Bronchus fibroblast of lung (primary cell): ENCODE data around the genes RNF180 and NLN.

DNA sequence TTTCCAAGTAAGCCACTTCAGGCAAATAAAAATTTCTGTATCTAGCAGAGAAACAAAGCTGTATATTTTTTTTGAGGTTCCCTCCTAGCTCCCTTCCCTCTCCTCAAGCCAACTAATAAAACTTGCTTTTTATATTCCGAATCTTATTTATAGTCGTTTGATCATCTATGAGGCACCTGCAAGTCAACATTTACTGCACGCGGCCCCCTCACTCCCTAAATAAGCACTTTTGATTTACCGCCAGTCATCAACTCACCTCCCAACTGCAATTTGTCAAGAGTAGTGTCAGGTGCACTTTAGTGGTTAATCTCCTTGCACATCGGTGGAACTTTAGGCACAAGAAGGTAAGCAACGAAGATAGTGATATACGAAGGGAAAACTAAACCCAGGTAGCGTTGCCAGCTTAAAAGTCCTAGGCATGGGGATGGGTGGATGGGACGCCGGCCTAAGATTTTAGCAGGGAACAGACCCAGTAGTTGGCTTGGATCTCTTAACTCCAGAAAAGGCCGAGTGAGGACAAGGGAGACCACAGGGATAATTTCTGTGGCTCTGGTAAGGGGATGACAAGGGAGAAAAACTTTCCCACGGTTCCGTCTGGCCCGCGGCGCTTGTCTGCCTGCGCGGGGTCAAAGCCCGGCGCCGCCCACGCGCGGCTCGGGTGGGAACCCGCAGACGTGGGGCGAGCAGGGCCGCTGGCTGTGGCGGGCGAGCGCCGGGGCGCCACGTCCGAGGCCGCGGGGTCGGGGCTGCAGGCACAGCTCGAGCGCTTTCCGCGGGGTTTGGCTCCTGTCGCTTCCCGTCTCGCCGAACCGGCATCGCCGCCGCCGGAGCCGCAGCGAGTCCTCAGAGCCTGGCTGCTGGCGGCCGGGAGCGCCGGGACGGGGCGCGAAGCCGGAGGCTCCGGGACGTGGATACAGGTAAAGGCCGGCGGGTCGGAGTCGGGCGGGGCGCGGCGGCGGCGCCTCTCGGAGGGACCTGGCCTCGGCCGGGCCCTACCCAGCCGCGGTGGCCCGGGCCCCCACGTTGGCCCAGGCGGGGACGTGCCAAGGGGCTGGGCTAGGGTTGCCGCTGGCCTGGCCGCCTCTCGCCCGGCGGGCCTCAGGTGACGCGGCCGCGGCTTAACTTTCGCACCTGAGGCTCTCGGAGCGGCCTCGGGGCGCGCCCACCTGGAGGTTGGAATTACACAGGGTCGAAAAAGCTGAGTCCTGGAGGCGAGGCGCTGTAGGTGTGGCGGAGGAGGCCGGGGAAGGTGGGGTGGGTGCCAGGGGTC lies at the start of gene RNF180:
Gene RNF180, plus strand, starts transcription at position 807 of the 1,270 bp plus-strand sequence.
- RAMPAGE, long total RNA, result no peak

GRCh38 chr5:64506837-64507029 lies 918 bp downstream of the RGS7BP start:
- RAMPAGE, long total RNA, result no peak

- RAMPAGE, long total RNA, result no peak
These were observed 1.2 kb downstream of the RGS7BP start for GRCh38 chr5:64507030-64507452.

- RAMPAGE, long total RNA, result no peak
These were observed 677 bp downstream of the SHISAL2B start for GRCh38 chr5:64690918-64691442.

GRCh38 chr5:64767928-64768314 lies 570 bp downstream of the SREK1IP1 start:
- RAMPAGE, long total RNA, result no peak

DNA sequence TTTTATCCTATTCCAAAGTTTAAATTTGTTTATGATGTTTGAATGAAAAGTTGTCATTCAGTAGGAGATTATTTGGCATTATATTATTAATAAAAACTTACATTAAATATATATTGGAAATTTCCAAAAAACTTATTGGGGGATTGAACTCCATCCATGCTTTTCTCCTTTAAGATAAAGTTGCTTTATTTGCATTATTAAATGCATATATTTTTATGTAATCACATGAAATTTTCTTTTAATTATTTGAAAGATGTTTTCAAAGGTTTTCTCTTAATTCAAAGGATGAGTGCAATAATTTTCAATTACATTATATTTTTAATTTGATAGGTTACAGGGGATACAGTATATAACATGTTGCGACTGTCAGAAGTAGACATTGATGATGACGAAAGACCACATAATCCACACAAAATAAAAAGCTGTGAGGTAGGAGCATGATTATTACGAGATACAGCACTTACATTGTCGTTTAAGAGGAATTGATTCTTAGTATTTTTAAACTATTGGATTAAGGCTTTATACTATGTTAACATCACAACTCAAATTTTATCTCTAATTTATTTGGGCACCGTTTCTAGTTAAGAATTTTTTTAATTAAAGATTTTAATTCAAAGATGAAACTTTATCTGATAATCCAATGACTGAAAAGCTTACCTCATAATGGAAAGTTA lies 16.6 kb downstream of the CWC27 start:
- RAMPAGE, long total RNA, result no peak

- RAMPAGE, long total RNA, result no peak
These were observed 67.7 kb downstream of the CWC27 start for GRCh38 chr5:64836426-64836805.

DNA sequence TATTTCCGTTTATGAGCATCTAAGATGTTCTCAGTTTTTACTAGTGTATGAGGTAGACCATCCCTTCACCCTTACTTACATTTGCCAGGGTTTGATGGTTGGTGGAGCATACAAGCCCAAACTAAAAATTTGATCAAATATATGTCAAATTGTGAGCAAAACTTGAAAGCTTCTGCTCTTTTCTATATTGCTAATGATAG lies 267.5 kb downstream of the CWC27 start:
- RAMPAGE, long total RNA, result no peak

- RAMPAGE, long total RNA, result no peak
These were observed 334.5 kb downstream of the CWC27 start for GRCh38 chr5:65102894-65103991.

DNA sequence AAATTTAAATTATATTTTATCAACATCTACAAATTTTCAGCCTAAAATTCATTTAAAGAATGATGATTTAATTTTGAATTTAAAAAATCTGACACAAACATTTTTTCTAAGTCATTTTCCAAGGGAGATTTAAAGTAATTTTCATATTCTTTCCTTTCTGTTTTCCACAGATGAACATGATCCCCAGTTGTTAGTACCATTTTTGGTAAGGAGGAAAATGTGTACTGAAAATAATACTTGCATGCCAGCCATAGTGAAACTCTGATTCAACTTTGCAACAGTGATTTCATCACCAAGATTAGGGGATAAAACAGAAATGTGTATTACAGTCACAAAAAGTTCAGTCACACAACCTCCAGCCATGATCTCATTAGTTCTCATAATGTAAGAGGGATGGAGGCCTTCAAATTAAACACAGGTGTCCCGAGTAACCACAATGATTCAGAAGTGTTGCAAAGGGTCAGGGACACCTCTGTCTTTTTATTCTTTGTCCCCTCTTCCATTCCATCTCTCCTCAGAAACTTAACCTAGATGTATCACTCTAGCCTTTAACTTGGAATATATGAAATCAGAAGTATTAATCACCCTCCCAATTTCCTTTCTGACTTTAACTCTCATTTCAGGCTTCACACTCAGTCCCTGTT lies 291.4 kb downstream of the ADAMTS6 start:
- RAMPAGE, long total RNA, result no peak

DNA sequence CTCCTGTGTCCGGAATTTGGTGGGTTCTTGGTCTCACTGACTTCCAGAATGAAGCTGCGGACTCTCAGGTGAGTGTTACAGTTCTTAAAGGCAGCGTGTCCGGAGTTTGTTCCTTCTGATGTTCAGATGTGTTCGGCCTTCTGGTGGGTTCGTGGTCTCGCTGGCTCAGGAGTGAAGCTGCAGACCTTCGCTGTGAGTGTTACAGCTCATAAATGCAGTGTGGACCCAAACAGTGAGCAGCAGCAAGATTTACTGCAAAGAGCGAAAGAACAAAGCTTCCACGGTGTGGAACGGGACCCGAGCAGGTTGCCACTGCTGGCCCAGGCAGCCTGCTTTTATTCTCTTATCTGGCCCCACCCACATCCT lies 3.0 kb upstream of the ADAMTS6 start:
- RAMPAGE, long total RNA, result no peak

- RAMPAGE, long total RNA, result no peak
These were observed 2.3 kb downstream of the SGTB start for GRCh38 chr5:65719324-65720270.

GRCh38 chr5:65721952-65722509 lies at the start of gene NLN:
TSS of gene NLN (plus strand) at chr5:65722205.
- RAMPAGE, long total RNA, result no peak

GRCh38 chr5:65810027-65810535 lies 88.1 kb downstream of the NLN start:
- RAMPAGE, long total RNA, result no peak

DNA sequence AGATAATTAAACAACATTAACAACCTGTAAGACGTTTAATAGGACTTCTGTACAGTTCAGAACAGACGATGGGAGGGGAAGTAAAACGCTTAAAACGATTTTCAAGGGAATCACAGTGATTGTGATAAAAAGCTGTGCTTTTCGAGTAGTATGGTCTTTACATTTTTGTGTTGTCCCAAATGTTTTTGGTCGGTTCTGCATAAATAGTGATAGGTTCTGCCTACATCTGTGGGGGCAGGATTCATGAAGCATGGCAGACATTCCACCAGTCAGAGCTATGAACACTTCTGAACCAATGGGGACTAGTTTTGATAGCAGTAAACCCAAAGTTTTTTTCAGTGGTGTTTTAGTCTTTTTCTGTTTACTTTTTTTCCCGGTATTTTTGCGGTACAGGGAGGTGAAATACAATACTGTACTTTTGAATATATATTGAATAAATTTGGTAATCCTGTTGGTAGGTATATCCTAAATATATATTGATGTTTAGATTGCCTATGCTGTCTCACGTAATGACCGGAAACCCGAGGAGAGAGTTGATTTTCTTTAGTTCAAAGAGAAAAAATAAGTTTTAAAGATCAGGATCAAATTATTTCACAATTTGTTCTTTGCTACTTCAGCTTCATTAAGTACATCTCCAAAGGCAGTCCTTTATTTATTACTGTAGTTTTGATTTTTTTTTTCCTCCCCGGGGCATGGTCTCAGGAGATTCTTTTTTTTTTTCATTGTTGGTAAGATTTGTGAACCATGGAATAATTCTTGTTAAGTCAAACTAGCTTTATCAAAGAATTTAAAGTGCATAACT lies 1.4 kb downstream of the ERBIN start:
- RAMPAGE, long total RNA, result no peak

DNA sequence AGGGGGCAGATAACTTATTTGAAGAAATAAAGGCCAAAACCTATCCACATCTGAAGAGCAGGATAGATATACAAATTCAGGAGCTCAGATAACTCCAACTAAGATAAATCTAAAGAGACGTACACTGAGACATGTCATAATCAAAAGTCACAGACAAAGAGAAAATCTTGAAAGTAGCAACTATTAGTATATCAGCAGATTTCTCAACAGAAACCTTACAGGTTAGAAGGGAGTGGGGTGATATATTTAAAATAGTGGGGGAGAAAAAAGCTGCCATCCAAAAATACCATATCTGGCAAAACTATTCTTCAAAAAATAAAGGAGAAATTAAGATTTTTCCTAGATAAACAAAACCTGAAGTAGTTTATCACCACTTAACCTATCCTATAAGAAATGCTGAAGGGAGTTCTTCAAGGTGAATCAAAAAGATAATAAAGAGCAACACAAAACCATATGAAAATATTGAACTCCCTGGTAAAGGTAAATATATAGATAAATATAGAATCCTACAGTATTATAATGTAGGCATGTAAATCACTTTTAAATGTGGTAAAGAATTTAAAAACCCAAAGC lies 45.1 kb upstream of the SREK1 start:
- RAMPAGE, long total RNA, result no peak

DNA sequence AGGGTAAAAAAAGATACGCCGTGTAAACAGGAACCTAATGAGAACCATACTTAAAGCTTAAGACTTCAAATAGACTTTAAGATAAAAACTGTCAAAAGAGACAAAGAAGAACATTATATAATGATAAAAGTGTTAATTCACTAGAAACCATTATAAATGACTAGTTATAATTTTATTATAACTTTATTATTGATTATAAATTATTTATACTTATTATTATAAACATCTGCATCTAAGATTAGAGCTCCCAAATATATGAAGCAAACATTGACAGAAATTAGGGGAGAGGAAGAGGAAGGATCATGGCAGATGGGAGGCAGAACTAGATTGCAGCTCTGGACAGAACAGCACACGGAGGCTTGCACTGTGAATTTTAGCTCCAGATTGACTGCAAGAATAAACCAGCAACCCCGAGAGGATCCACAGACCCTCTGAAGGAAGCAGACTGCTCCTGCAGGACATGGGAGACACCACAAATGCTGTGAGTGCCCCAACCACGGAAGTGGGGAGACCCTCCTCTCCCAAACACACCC lies 44.0 kb upstream of the SREK1 start:
- RAMPAGE, long total RNA, result no peak

- RAMPAGE, long total RNA, result no peak
These were observed 436 bp downstream of the SREK1 start for GRCh38 chr5:66144422-66145050.

- RAMPAGE, long total RNA, result no peak
These were observed 14.2 kb downstream of the SREK1 start for GRCh38 chr5:66158074-66159006.

DNA sequence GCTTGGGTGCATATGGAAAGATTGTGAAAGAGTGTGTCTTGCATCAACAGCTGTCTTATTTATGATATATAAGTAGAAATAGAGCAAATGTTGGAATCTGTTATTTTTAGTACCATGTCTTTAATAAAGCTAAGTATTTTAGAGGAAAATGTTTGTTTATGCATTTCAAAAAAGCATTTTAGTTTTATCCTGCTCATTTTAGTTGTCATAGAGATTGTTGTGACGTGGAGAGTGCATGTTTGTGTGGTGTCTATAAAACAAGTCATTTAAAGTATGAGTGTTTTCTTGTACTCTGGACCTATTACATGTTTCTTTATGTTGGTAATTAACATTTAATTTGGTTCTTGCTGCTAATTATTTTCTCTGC lies 36.6 kb downstream of the SREK1 start:
- RAMPAGE, long total RNA, result no peak